ENCODE measurements around the genes CCDC33, CLK3 and CYP1A1.

- RRBS = no CpG with 5 or more reads among the region's 7 CpGs
Observed at GRCh38 chr15:73708642-73709066, 24.5 kb downstream of the CD276 start.

DNA sequence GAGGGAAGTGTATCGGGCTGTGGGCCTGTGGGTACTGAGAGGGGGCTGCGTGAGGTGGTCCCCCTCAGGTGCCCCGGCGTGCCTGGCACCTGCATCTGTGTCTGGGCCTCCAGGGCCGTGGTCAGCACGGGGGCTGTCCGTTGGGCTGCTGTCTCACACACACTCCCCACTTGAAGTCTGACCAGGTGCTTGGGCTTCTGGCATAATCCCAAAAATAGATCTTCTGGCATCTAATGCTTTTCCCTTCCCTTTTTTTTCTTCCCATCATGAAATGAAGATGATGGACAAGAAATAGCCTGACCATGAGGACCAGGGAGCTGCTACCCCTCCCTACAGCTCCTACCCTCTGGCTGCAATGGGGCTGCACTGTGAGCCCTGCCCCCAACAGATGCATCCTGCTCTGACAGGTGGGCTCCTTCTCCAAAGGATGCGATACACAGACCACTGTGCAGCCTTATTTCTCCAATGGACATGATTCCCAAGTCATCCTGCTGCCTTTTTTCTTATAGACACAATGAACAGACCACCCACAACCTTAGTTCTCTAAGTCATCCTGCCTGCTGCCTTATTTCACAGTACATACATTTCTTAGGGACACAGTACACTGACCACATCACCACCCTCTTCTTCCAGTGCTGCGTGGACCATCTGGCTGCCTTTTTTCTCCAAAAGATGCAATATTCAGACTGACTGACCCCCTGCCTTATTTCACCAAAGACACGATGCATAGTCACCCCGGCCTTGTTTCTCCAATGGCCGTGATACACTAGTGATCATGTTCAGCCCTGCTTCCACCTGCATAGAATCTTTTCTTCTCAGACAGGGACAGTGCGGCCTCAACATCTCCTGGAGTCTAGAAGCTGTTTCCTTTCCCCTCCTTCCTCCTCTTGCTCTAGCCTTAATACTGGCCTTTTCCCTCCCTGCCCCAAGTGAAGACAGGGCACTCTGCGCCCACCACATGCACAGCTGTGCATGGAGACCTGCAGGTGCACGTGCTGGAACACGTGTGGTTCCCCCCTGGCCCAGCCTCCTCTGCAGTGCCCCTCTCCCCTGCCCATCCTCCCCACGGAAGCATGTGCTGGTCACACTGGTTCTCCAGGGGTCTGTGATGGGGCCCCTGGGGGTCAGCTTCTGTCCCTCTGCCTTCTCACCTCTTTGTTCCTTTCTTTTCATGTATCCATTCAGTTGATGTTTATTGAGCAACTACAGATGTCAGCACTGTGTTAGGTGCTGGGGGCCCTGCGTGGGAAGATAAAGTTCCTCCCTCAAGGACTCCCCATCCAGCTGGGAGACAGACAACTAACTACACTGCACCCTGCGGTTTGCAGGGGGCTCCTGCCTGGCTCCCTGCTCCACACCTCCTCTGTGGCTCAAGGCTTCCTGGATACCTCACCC is 29.0 kb downstream of the CD276 start:
- RRBS = no CpG with 5 or more reads among the region's 19 CpGs

GRCh38 chr15:73731472-73731858 is 21.7 kb downstream of the INSYN1 start:
- RRBS = no CpG with 5 or more reads among the region's 20 CpGs

- RRBS = no CpG with 5 or more reads among the region's 6 CpGs
Observed at GRCh38 chr15:73753832-73754307, 719 bp upstream of the INSYN1 start.

- RRBS = no CpG with 5 or more reads among the region's 17 CpGs
Observed at GRCh38 chr15:73870776-73871705, 2.3 kb upstream of the TBC1D21 start.

GRCh38 chr15:73924227-73924844 is 1.9 kb upstream of the LOXL1 start:
- RRBS = no CpG with 5 or more reads among the region's 11 CpGs

DNA sequence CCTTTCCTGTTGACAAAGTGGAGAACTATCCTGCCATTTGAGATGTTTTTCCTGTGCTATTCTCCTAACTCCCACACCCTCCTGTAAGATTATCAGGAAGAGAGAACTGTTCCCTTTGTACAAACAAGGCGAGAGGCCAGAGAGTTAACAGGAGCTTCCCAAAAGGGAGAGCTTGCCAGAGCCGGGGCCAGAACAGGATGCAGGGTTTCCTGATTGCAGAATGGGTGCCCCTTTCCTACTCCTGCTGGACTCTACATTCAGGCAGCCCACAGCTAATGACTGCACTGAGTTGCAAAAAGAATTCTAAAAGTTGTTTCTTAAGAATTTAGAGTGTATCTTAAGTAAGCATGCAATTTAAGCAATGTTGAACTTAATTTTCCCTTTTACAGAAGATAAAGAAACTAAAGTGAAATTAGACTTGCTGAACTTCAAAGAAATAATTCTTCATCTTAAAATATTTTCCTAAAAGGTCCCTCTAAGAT is 17.2 kb downstream of the PML start:
- RRBS = no CpG with 5 or more reads among the region's 2 CpGs

GRCh38 chr15:74234290-74234735 is 1.8 kb upstream of the CCDC33 start:
- RRBS = no CpG with 5 or more reads among the region's 4 CpGs

DNA sequence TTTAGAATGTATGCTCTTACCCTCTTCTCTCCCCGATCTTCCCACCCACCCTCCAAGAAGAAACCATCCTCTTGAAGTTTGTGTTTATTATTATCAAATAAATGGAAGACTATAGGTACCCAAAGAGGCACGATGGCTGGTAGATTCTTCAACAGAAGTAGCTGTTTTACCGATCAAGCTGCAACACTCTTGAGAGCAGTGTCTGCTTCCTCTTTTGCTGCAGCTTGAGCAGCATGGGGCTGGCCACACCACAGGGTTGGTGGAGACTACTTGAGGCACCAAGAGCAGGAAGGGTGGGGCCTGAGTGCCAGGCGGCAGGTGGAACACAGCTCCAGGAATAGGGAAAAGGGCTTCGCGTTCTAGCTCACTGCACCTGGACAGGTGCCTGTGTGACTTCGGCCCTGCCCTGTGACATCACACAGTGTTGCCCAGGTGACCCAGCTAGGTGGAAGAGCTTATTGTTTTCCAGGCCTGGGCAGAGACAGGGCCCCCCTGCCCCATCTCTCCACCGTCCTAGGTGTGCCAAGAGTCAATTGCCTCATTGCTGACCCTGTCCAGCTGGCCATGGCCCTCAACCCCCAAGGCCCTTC is at the start of gene CCDC33:
TSS of gene CCDC33 (plus strand) at position 458 of the 590 bp plus-strand sequence.
- RRBS = no CpG with 5 or more reads among the region's 8 CpGs

GRCh38 chr15:74357416-74358215 is 9.8 kb downstream of the CYP11A1 start:
- RRBS = no CpG with 5 or more reads among the region's 10 CpGs

DNA sequence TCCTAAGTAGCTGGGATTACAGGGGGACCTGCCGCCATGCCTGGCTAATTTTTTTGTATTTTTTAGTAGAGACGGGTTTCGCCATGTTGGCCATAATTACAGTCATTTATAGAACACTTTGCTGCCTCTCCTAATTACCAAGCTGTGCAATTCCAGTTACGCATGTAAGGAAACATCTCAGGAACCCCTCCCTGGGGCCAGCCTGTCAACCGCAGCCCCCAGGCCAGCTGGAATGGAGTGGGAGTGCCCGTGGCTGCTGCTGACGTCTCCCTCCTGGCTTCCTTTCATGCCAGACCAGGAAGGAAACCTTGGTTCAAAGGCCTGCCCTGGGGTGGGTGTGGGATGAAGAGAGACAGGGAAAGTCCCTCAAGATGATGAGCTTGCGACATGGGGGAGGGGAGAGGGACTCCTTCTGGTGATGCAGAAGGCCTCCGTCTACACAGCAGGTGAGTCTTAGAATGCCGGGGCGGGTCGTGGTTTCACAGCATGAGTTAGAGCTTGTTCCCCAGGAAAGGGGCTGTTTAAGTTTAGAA is 11.4 kb upstream of the CYP11A1 start:
- RRBS = no CpG with 5 or more reads among the region's 12 CpGs

GRCh38 chr15:74512016-74512501 is 29.0 kb upstream of the ARID3B start:
- RRBS = no CpG with 5 or more reads among the region's 3 CpGs

GRCh38 chr15:74615104-74615993 is at the start of gene CLK3:
TSS of gene CLK3 (plus strand) at chr15:74615836.
- RRBS = 2% methylated on average over 52 of the region's 106 CpGs

DNA sequence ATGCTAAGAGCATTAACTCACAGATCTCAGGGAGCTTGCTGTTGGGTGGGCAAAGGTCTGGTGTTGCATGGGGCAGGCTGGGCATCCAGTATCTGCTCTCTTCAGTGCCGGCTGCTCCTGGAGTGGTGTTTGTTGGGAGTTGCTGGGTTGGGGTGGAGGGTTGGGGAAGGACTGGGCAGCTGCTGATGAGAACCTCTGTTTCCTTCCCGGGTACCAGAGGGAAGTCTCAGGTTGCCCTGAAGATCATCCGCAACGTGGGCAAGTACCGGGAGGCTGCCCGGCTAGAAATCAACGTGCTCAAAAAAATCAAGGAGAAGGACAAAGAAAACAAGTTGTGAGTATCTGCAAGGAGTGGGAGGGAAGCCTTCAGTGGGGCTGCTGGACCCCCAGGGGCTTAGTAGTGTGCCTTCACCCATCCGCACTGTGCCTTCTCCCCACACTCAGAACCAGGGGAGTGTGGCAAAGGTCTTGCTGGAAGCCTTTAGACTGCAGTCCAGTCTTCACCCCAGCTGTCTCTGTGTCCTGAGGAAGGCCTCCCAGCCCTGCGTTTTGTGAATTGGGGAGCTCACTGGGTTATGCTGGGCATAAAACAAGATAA is 9.1 kb downstream of the CLK3 start:
- RRBS = 91% methylated on average over 4 of the region's 9 CpGs

- RRBS = no CpG with 5 or more reads among the region's 6 CpGs
Observed at GRCh38 chr15:74643303-74643969, 27.8 kb downstream of the CLK3 start.

DNA sequence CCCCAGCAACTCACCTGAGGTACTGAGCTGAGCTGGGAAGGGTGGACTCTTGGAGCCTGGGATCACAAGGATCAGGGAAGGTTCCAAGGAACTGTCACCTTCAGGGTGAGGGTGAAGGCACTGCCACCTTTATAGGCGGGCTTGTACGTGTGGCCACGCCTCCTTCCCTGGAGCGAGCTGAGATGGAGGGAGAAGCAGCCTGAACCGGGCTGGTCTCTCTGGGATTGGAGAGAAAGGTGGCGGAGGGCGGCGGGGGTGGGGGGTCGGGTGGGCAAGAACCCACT is at the start of gene CYP1A1:
TSS of gene CYP1A1 (minus strand) at position 102 of the 284 bp plus-strand sequence.
- RRBS = no CpG with 5 or more reads among the region's 9 CpGs

GRCh38 chr15:74787482-74788242 is 5.8 kb downstream of the CSK start:
- RRBS = no CpG with 5 or more reads among the region's 14 CpGs

- RRBS = 80% methylated on average over 3 of the region's 7 CpGs
Observed at GRCh38 chr15:74791769-74792182, 9.9 kb downstream of the CSK start.

GRCh38 chr15:74803816-74804794 is 8.5 kb upstream of the LMAN1L start:
- RRBS = no CpG with 5 or more reads among the region's 8 CpGs

DNA sequence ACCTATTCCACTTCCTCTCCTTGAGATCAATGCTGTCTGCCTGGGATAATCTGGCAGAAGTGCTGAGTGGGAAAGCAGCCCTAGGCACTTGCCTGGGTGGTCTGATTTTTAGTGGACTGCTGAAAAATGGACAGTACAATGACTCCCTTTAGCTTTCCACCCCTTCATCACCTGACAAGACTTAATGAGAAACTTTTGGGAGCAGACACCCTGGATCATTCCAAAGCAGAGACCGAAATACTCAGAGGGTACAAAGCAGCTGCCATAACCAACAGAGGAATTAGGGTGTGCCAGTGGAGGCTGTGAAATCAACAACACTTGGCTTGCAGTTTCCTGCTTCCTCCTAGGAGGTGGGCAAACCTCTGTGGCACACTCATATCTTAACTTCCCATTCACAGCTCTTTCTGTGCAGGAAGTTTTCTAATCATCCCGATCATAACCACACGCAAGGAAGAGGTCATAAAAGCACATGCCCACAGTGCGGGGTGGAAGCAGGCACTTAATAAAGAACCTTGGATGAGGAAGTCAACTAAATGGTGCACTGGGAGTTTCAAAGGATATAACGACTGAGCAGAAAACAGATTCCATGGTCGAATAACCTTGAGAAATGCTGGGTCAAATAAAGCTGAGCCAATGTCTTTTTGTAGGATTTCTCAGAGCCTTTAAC is 5.2 kb downstream of the SCAMP2 start:
- RRBS = no CpG with 5 or more reads among the region's 6 CpGs